Right common carotid artery plus branches (tissue), 1 donor: ENCODE measurements around a stretch of chr4.

GRCh38 chr4:36077470-36078367, 166.6 kb downstream of the ARAP2 start:
- PRO-cap, result no peak

DNA sequence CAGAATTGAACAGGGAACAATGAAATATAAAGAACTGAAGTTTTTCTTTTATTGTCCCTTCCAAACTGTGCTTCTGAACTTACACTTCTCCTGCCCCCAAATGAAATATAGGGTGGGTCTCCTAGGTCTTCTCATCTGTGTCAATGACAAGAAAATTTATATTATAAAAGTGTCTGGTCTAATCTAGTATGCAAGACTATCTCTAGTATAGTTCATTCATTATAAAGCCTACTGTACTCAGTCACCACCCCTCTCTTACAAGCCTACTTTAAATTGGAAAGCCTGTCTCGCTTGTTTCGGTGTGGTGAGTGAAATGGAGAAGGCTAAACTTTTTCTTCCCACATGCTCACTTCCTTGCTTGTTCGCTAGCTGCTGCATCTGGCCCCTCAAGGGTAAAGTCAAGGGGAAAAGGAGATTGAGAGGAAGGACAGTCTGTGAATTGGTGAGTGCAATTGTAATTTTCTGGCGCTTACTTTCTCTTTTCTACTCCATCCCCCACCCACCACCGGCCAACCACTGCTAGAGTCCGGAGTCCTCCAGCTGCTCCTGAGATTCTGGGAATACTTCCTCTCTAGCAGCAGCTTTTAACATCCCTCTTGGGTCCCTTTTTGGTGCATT, 12.0 kb upstream of the ARAP2 start:
- PRO-cap, result no peak

- PRO-cap, result no peak
Observed at GRCh38 chr4:36283115-36283413, 1.6 kb downstream of the DTHD1 start.

DNA sequence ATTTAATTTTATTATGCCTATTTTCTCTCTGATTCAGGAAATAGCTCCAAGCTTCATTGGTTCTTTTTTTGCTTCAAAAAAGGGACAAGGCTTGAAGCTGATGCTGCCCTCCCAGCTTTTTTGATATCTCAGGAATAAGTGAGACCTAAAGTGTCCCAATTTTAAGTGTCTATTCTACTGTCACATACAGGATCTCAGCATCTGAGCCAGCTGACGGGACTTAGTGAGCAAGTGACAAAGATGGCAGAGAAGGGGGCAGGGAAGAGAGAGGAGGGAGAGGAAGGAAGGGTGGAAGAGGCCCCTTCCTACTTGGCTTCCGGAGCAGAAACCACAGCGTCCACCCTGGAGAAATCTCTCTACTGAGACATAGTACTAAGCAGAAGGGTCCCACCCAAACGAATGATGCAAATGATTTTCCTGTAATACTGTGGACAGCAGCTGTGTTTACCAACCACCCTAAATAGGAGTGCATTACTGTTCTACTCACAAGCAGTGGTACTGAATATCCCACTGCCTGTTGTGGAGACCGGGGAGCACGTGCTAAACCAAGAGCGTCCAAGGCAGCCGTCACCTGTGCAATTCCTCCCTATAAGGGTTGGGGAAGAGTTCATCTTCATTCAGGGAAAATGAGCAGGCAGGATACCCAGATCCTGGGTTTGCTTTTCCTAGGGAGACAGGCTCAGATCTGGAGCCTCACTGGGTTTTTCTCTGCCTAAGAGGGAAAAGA, 29.3 kb downstream of the DTHD1 start:
- PRO-cap, result no peak

DNA sequence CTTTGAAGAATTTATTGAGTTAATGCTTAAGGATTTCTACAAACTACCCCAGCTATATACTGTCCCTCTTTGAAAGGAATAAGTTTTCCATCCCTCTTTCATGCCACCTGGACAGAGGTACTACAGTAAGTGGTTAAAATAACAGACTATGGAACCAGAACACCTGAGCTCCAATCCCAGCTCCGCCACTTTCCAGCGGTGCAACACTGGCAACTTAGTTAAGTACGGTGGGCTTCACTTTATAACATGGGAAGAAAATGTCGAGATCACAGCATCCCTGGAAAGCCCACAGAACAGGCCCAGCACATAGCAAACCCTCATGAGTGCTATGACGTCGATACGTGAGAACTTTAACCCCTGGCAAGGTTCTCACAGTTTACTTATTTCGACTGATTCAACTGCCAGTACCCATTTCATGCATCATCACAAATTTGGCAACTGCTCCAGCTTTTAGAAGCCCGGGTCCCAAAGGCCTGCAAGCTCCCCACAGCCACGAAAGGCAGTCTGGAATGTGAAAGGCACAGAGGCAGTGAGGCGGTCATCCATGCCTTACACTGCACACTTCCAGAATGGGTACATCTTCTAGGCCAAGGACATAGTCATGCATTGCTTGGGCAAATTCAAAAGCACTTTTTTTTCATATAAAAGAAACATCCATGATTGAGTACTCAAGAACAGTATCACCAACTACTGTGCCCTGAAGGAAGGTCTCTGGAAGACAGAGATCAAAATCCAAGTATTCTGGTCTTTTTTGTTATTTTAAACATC, 41.2 kb downstream of the RELL1 start:
- PRO-cap, result no peak

- PRO-cap, result no peak
Observed at GRCh38 chr4:37675794-37676401, 10.3 kb downstream of the RELL1 start.

GRCh38 chr4:37679089-37679738, 7.0 kb downstream of the RELL1 start:
- PRO-cap, result no peak

- PRO-cap, result no peak
Observed at GRCh38 chr4:37780648-37781109, 45.8 kb upstream of the PGM2 start.

GRCh38 chr4:37826854-37827714, 598 bp downstream of the PGM2 start:
- PRO-cap, result unidirectional peak, minus-strand start at chr4:37827515

DNA sequence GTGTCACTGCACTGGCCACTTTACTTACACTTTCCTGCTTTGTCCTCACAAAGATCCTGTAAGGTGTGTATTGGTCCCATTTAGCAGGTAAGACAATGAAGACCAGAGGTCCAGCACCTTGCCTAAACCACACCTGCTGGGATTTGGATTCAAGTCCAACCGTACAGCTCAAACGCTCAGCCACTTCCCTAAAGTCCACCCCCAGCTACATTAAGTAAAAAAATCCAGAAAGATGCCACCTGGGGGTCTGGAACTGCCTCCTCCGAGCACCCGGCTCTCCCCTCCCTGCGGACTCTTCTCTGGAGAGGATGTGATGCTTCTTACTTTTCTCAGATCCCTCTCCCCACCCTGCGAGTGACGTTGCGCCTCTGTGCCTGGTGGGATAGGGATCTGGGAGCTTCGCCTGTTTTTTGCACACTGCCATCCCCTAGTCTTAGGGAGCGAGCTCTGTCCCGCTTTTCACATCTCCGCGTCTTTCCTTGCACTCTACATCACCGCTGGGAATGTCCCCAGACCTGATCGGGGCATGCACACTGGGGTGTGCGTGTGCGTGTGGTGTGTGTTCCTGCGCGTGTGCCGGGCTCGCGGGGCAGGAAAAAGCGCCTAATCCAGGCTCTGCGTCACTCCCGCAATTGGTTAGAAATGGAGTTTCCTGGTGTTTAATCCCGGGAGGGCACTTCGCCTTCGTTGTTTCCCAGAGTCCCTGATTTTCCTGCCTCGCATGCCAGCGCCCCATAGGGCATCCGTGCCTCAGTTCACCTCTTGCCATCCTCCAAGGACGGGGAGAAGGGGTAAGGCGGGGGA, 1.1 kb upstream of the TBC1D1 start:
- PRO-cap, result bidirectional peak, plus-strand start at position 462 of the sequence, minus-strand start at position 301 of the sequence

GRCh38 chr4:37892973-37893426, 2.1 kb downstream of the TBC1D1 start:
- PRO-cap, result bidirectional peak, plus-strand start at chr4:37893099, minus-strand start at chr4:37893078; unidirectional peak, plus-strand start at chr4:37893099; unidirectional peak, minus-strand start at chr4:37893168

- PRO-cap, result unidirectional peak, plus-strand start at chr4:38020683
Observed at GRCh38 chr4:38020486-38020932, 60.3 kb downstream of the PTTG2 start.

DNA sequence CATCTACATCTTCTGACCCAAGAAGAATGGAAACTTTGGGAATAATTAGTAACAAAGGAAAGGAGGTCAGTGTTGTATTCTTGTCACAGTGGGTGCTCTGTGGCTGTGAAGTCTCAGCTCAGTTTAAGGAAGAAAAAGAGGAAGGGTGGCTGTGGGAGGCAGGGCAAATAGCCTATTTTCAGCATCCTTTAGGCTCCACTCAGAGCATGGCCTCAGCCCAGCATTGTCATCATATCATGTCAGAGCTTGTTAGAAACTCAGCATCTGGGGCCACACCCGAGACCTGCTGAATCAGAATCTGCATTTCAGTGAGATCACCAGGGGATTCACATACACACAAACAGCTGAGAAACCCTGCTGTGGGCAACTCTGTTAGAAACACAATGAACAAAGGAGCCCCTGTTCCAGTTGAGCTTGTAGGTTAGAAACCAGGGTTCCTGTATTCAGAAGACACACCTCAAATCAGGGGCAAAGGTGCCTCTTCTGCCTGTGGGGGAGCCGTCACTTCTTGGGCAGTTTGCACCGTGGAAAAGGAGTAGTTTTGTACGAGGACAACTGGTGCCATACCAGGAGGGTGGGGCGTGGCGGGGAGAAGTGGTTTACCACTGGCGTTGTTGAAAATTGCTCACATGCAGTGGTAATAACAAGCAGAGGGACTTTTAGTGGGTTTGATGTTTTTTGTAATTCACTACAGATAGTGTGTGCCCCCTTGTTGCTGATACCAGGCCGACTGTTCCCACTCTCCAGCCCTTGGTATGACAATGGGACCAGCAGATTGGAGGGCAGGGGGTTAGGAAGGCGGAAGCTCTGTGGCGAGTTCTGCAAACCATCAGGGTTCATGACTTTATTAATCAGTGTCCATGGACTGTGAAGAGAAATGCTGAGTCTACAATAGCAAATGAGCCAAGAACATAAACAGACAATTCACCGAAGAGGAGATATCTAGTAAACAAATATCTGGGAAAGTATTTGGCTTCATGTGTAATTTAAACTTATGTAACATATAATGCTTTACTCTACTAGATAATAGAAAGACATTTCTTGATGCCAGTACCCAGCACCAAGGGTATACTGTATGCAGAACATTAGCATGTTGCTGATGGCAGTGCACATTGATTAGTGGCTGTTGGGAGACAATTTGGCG, 169.0 kb downstream of the PTTG2 start:
- PRO-cap, result no peak

DNA sequence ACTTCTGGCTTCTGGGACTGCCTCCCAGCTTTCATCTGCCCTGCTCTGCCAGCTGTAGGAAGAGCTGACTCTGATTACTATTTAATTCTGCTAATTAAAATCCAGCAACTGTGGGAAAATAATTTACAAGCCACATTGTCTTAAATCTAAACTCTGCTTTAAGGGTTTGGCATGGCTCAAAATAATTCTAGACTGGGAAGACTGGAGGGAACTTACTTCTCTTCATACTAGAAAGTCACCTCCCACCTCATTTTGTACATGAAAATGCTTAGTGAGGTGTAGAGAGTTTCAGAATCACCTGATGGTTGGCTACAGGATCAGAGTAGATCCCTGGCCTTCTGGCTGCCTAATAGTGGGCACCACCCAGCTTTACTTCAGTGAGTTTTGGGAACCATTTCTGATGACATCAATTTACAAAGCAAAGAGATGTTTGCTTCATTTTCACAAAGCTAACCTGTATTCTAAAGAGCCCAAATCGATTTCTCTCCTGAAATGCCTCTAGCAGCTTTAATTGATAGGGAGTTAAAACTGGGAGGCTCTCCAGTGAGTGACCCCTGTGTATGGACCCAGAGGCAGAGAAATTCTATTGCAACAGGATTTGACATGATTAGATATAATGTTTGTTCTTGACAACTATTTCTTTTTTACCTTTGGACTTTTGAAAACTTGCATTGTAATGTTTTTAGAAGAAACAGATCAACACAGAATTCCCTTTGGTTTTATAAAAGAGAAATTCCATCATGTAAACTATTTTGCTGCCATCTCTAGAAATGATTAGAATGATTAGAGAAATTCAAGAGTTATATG, 180.5 kb downstream of the PTTG2 start:
- PRO-cap, result no peak

- PRO-cap, result no peak
Observed at GRCh38 chr4:38231909-38232153, 271.6 kb downstream of the PTTG2 start.

DNA sequence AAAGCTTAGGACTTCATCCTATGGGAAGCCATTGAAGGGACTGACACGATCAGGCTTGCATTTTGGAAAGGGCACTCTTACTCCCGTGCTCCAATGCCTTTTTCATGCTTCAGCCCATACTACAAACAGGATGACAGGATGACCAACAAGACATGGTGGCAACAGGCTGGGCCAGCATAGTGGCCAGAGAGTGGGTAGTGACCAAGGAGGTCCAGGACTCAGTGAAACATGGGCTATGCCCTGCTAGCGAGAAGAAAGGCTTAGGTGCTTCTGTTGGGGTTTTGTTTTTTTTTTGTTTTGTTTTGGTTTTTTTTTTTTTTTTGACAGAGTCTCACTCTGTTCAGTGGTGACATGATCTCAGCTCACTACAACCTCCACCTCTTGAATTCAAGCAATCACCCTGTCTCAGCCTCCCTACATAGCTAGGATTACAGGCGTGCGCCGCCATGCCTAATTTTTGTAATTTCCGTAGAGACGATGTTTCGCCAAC, 2.5 kb upstream of the KLF3 start:
- PRO-cap, result no peak

- PRO-cap, result no peak
Observed at GRCh38 chr4:38669060-38669695, 5.2 kb downstream of the KLF3 start.

GRCh38 chr4:38686506-38687005, 22.6 kb downstream of the KLF3 start:
- PRO-cap, result no peak

- PRO-cap, result no peak
Observed at GRCh38 chr4:38695289-38696218, 31.6 kb downstream of the KLF3 start.

GRCh38 chr4:38792694-38793083, 9.9 kb upstream of the TLR10 start:
- PRO-cap, result no peak